Camera-type eye (tissue), 1 donor: ENCODE data around the gene SETD3.

GRCh38 chr14:98189405-98190042, 1082.5 kb downstream of the BCL11B start:
- RAMPAGE, long total RNA, result no peak

GRCh38 chr14:98209949-98210891, 1061.8 kb downstream of the BCL11B start:
- RAMPAGE, long total RNA, result no peak

GRCh38 chr14:99217416-99218007, 54.5 kb downstream of the BCL11B start:
- RAMPAGE, long total RNA, result no peak

- RAMPAGE, long total RNA, result no peak
These were observed 26.8 kb downstream of the BCL11B start for GRCh38 chr14:99245087-99245759.

- RAMPAGE, long total RNA, result no peak
These were observed 15.9 kb downstream of the BCL11B start for GRCh38 chr14:99256122-99256498.

GRCh38 chr14:99265466-99266048, 6.4 kb downstream of the BCL11B start:
- RAMPAGE, long total RNA, result no peak

- RAMPAGE, long total RNA, result no peak
These were observed 68.0 kb downstream of the SETD3 start for GRCh38 chr14:99412591-99413117.

- RAMPAGE, long total RNA, result no peak
These were observed 807 bp downstream of the SETD3 start for GRCh38 chr14:99479609-99480494.

DNA sequence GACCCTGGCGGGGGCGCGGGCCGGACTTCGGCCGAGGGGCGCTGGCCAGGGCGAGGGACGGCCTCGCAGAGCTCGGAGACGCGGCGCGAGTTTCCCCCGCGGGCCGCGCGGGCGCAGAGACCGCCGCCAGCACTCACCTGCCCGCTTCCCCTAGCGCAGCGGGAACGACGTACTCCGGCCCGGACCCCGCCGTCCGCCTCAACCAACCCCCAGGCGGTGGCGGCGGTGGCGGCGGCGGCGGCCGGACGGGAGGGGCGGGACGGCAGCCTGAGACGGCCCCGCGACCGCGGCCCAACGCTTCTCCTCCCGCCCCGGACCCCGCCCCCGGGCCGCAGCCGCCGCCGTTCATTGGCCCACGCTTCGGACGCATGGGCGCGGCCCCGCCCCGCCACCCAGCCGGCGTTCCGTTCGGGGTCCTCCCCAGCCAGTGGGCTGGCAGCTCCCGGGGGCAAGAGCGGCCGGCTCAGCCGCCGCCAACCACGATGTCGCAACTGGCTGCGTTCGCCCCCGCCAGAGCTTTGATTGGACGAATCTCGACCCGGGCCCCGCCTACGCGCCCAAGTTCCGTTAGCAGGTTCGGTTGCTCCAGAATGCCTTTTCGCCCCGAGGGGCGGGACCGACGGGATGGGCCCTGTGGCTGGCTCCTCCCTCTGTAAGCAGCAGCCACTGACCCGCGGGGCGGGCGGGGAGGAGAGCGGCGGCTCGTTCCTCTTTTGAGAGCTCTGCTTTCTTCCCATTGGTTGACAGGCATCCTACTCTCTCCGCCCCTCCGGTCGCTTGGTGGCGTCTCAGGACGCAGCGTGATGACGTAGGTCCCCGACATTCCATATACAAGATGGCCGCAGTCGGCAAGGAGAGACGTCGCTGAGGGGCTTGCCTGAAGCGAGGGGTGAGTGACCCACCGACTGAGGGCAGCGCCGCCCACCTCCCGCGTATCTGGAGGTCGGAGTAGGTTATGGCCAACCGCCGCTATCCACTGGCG, at the start of gene SETD3:
Gene SETD3, minus strand, starts transcription at position 269 of the 982 bp plus-strand sequence.
- RAMPAGE, long total RNA, result start-site peak on the plus strand centred at position 832 of the sequence, 13 bp wide, 99 reads

GRCh38 chr14:99501606-99502188, 20.5 kb downstream of the CCNK start:
- RAMPAGE, long total RNA, result no peak

GRCh38 chr14:99560992-99561280, 43.1 kb downstream of the CCDC85C start:
- RAMPAGE, long total RNA, result no peak

- RAMPAGE, long total RNA, result no peak
These were observed 1.5 kb upstream of the CCDC85C start for GRCh38 chr14:99605230-99606121.

- RAMPAGE, long total RNA, result no peak
These were observed 11.3 kb upstream of the CCDC85C start for GRCh38 chr14:99615273-99615742.

DNA sequence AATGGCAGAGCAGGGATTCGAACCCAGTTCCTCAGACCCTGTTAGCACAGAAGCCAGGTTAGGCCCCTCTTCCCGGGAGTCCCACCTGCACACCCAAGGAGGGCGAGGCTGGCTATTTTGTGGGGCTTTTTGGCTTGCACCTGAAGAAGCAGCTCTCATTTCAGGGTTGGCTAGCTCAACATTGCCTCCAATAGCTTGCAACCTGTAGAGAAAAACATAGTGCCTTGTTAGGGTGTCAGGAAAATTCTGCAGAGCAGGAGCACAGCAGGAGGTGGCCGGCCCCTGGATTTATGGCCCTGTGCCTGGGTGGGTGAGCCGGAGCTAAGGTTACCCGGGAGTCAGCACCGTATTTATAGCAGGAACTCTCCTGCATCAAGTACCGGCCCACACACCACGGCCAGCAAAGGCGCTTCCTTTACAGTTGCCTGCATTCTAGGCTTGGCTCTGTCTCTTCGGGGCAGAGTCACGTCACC, 52.9 kb upstream of the EML1 start:
- RAMPAGE, long total RNA, result no peak

- RAMPAGE, long total RNA, result no peak
These were observed 1.8 kb downstream of the EVL start for GRCh38 chr14:100066948-100067444.

GRCh38 chr14:100106203-100106587, 41.0 kb downstream of the EVL start:
- RAMPAGE, long total RNA, result no peak

- RAMPAGE, long total RNA, result no peak
These were observed 44.3 kb downstream of the EVL start for GRCh38 chr14:100109519-100109905.

DNA sequence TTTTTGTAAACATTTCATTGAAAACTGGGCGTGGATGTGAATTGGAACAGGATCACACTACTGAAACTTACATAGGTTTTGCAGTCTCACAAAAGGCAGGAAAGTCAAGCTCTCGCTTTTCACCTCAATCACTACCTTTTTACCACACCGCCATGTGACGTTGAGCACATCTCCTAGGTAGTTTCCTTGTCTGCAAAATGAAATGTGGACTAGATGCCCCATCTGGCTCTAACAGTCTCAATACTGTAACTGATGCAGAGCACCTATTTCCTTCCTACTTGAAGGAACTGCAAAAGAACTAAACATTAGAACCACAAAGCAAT, 4.4 kb upstream of the YY1 start:
- RAMPAGE, long total RNA, result no peak

DNA sequence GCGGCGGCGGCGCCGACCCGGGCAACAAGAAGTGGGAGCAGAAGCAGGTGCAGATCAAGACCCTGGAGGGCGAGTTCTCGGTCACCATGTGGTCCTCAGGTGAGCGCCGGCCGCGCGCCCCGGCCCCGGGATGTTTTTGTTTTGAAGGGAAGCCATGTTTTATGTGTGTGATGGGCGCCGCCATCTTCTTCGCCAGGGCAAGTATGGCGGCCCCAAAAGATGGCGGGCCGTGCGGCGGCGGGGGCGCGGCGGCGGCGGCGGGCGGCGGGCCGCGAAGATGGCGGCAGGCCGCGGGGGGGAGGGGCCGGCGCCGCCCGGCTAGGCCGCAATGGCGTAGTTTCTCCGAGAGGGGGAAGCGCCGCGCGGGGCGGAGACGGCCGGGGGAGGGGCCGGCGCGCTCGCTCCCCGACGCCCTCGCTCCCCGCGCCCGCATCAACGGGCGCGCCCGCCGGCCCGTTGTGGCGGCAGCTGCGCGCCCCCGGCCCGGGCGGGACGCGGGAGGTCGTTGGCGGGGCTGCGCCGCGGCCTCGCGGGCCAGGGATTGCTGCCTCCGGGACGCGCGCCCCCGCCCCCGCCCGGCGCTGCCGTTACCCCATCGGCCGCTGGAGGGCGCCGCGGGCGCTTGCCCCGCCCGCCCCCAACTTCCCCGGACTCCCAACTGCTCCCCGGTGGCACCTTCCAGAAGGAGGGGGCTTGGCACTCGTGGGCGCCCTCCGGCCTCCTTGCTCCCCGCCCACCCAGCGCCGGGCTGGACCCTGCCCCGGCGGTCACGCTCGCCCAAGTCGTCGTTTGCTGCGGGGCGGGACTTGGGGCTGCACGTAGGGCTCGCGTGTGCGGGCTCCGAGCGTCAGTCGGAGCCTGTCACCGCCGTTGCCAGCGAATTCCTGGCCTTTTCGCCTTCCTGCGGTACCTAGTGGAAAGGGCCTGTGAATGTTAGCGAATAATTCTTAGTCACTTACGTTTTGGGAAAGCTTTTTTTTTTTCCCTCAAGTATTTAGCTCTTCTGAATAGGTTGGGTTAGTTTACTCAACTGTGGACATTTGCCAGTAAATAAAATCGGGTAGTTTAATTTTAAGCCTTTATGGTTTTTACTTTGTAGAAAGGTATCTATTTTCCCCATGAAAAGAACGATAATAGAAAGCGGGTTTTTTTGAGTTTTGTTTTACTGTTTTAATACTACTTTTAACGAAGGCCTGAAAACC, 1.3 kb downstream of the YY1 start:
- RAMPAGE, long total RNA, result no peak

DNA sequence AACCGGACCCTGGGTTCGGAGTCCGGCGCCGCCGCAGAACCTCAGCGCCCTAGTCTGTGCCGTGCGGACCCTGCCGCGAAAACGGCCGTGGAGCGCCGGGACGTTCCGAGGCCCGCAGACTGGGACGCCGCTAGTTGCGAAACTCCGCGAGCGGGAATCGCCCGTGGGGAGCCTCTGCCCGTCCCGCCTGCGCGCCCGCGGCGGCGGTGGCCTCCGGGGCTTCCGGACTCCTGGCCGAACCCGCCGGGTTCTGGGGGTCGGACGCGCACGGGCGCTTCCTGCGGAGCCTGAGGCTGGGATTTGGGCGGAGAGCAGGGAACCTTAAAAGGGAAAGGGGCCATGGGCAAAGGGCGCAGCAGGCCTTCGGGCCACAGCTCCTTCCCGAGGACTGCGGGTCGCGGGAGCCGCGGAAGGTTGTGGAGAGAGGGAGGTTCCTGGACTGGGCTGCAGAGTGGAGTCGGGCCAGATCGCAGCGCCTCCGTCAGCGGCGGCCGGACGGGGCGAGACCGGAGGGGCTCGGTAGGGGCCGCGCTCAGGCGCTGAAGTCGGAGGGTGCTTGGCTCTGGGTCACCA, 631 bp upstream of the SLC25A29 start:
- RAMPAGE, long total RNA, result no peak